LHCN-M2 (cell line): ENCODE measurements around the genes TROAP and DNAJC22.

- RAMPAGE, long total RNA: no peak
These were observed 14.4 kb downstream of the KMT2D start for GRCh38 chr12:49045977-49046732.

DNA sequence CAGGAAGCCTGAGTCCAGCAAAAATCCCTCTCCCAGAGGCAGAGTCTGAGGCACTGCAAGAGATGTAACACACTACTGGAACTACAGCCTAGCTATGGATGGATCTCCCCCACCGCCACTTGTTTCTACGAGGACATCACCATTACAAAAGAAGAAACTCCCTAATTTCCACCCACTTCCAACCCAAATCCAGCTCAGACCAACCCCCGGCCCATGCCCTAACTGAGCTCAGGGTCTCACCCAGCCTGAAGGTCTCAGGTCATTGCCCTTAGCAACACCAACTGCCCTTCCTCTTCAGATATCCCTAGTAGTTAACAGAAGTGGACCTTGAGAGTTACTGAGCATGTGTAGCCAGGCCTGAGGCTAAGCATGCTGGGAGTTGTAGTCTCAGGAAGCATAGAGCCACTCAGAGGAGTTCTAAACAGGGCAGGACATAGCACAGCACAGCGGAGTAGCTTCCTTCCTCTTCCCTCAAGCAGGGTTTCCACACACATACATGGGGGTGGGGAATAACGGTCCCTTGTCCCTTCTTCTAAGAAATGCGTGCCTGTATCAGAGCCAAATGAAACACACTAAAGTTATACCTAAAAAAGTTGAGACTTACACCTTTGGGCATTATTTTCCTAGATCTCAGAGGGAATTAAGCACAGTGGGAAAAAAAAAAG is 4.7 kb downstream of the KMT2D start:
- RAMPAGE, long total RNA: no peak

- RAMPAGE, long total RNA: no peak
These were observed 851 bp downstream of the KMT2D start for GRCh38 chr12:49059480-49060406.

- RAMPAGE, long total RNA: no peak
These were observed 3.4 kb downstream of the TUBA1B start for GRCh38 chr12:49127602-49128437.

- RAMPAGE, long total RNA: no peak
These were observed 1.5 kb downstream of the TUBA1B start for GRCh38 chr12:49129698-49130026.

GRCh38 chr12:49183553-49184054 is 5.3 kb downstream of the TUBA1A start:
- RAMPAGE, long total RNA: no peak

DNA sequence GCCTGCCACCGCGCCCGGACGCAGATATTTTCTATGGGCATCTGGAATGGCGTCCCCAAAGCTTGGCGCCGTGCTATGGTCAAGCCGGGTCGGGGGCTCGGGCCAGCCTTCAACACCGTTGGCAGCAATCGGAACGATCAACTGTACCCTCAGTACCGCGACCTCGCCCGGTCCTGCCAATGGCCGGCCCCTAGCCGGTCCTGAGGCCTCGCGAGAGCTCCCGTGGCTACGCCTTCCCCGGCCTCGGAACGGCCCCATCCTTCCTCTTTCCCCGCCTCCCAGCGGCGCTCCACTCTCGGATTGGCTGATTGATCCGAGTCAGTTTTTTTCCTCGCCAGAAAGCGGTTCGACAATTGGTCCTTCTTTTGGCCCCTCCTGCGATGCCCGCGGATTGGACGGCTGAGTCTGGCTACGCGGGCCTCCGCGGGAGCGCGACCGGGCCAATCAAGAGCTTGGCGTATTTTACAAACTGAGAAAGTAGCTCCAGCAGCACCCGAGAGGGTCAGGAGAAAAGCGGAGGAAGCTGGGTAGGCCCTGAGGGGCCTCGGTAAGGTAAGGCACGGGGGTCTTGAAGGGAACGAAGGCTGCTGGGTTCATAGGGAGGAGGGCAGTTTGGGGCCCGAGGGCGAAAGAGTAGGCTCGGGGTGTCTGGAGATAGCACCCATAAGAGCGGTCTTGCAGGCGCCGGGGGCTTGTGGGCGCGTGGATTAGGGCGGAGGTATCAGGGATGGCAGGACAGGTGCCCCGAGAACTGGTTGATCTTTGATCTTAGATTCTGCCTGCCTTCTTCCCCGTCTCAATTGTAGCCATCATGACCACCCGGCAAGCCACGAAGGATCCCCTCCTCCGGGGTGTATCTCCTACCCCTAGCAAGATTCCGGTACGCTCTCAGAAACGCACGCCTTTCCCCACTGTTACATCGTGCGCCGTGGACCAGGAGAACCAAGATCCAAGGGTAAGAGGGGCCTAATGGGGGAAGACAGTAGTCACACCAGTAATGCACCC is at the start of gene TROAP:
Gene TROAP (plus strand): TSS at position 458 of the 1,005 bp plus-strand sequence.
- RAMPAGE, long total RNA: start-site peak on the plus strand centred at position 472 of the sequence, 68 bp wide, 31 reads

GRCh38 chr12:49344641-49345903 is 1.6 kb upstream of the DNAJC22 start:
- RAMPAGE, long total RNA: no peak

- RAMPAGE, long total RNA: no peak
These were observed at the start of gene DNAJC22 for GRCh38 chr12:49346552-49347092. Gene DNAJC22, plus strand, starts transcription at chr12:49346888.

GRCh38 chr12:49641814-49642192 is 18.4 kb downstream of the PRPF40B start:
- RAMPAGE, long total RNA: no peak

DNA sequence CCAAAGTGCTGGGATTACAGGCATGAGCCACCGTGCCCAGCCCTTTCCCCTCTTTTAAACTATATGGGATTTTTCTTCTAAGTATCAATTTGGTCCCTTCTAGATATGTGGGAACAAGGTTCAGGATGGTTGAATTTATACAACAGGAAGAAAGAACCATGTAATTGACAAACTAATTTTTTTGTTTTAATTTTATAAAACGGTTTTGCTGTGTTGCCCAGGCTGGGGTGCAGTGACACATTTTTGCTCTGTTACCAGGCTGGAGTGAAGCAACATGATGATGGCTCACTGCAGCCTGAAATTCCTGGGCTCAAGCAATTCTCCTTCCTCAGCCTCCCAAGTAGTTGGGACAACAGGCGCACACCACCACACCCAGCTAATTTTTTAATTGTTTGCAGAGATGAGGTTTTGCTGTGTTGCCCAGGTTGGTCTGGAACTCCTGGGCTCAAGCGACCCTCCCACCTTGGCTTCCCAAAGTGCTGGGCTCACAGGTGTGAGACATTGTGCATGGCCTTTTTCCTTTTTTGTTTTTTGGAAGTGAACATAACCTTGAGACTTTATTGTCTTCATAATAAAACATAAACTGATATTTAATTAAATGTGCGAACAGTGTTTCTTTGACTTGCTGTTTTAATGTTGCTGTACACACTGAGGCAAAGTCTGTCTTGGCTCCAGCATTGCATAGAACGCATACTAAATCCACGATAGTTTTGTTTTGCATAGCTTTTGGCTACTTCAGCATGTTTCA is 5.9 kb downstream of the TMBIM6 start:
- RAMPAGE, long total RNA: no peak

GRCh38 chr12:49762715-49763186 is 21.4 kb downstream of the TMBIM6 start:
- RAMPAGE, long total RNA: no peak

DNA sequence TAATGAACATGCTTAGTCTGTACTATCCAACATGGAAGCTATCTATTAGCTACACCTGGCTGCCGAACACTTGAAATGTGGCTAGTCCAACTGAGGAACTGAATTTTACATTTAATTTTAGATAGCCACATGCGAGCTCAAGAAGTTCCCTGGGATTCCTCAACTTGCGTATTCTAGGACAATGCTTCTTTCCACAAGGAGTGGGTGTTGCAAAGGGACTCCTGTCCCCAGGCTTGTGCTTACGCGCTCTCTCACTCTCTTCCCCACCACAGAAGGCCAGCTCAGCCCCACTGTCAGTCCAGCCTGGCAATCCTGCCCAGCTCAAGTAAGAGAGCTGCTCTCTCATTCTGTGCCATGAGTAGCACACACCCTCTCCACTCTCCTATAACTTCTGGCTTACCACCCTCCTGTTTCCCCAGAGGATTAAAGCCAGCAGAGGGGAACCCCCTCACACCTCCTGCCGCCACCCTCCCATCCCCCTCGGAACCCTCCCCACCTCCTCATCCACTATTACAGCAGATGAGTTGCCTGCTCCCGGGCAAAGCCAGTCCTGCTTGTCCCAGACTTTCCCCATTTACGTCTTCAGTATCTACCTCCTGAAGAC is 17.1 kb downstream of the NCKAP5L start:
- RAMPAGE, long total RNA: no peak

- RAMPAGE, long total RNA: no peak
These were observed 9.4 kb downstream of the FAIM2 start for GRCh38 chr12:49894294-49894769.

DNA sequence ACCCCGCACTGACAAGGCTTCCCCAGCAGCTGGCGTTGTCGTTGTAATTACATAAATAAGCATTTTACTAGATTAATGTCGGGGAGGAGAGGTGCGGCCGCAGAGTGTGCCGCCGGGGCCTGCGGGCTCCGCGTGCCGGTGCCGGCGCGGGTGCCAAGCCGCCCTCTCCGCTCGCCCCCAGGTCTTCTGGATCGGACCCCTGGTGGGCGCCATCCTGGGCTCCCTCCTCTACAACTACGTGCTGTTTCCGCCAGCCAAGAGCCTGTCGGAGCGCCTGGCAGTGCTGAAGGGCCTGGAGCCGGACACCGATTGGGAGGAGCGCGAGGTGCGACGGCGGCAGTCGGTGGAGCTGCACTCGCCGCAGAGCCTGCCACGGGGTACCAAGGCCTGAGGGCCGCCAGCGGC is 4.7 kb downstream of the AQP2 start:
- RAMPAGE, long total RNA: no peak

- RAMPAGE, long total RNA: no peak
These were observed 7.7 kb upstream of the RACGAP1 start for GRCh38 chr12:50032644-50033750.

DNA sequence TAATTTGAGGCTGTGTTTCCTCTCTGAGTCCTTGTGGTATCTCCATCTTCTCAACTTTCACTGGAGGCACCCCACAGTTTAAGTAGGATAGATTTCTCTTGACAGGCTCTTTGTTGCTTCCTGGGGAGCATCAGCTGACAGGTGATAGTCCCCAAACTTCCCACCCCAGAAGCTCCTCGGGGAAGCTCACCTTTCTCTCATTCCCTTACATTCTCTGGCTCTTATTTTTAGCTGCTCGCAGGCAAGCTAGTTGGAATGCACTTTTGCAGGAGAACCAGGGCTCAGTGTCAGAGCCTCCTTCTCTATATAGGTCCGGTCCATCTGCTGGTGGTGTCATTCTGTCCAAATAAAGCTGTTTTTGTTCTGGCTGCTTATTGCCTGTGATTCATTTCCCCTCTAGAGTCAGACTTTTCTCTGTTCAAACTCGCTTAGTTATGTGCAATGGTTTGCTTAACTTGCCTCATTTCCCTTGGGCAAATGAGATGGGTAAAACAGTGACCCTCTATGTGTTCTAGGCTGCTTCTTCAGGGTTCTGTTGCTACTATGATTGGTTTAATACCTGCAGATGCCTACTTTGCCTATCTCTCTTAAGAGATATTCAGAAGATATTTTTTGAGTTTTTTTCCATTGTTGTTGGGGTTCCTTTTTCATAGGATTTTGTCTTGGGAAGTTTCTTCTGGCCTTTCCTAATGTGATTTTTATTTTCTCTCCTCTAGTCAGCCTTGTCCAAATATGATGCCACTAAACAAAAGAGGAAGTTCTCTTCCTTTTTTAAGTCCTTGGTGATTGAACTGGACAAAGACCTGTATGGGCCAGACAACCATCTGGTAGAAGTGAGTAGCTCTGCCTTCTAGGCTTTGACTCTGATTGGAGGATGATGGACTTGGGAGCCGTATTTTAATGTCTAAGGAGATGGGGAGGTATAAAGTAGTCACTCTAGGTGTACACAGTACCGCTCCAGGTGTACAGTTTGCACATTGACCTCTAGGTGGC is 3.0 kb downstream of the SMARCD1 start:
- RAMPAGE, long total RNA: no peak

GRCh38 chr12:50110658-50111382 is 1.2 kb upstream of the COX14 start:
- RAMPAGE, long total RNA: no peak

DNA sequence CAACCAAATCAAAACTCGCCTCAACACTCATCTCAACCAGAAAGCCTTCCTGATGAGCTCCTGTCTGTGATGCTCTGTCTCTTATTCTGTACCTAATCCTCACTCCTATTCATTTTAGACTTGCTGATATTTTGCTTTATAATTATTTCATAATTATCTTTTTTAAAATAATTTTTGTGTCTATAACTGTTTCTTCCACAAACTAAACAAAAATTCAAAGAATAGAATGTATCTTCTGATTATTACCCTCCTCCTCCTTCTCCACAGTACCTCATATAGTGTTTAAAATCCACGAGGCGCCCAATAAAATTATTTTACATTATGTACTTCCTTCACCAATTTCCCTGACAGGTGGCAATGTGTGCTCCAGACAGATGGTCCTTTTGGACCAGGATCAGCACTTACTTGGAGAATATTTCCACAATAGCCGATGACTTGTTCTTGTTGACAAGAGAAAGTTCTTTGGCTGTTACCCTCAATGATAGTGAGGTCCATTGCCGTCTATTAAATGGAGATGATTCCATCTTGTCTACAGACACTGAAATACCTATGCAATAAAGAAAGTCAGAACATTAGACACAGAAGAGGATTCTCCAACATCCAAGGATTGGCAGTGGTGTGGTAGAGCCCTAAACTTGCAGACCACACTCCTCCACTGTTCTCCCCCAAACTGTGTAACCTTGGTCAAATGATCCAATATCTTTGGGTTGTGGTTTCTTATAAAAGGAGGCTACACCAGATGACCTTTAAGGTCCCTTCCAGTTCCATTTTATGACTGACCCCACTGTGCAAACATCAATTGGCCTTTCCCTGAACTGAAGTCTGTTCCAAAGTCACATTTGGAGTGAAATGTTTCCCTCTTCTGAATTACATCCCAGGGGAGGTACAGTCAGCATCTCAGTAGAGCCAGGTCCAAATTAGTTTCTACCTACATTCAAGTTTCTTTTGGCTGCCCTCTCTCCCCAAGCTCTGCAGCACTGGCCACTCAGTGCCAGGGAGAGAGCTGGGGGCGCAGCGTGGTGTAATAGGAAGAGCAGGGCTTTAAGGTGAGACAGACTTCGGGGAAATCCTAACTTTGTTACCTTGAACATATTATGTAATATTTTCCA is 34.7 kb downstream of the LIMA1 start:
- RAMPAGE, long total RNA: no peak

DNA sequence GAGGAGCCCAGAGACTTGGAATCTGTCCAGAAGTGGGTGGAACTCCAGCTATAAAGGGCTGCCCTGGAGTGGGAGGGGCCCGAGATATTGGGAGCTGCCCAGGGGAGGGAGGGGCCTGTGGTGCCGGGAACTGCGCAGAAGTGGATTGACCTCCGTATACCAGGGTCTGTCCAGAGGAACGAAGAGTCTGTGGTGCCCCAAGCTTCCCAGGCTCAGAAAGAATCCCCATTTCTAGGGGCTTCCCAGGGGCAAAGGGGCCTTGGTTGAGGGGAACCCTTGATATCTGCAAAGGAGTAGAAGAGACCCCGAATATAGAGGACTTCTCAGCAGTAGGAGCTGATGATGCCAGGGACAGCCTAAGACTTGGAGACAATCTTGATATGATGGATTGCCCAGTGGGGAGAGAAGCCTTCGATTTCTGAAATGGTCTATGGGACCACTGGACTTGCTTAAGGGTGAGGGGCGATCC is 45.1 kb downstream of the FAM186A start:
- RAMPAGE, long total RNA: no peak